Vein endothelial cell (primary cell): ENCODE data around the genes AMPH and INHBA.

DNA sequence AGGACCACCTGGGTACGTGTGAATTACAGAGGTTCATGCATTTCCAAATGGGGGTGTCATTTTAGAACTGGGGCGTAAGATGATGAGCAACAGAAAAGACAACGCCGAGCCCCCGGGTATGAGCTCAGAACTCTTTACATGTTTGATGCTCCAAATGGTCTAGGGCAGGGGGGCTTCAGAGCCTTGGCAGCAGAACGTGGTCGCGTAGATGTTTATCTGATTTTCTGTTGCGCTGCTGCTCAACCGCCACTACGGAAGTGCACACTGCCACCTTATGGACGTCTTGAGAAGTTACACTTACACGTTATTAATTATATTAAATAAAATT, 15.0 kb upstream of the NME8 start:
- CAGE, long polyA plus RNA, result no peak

DNA sequence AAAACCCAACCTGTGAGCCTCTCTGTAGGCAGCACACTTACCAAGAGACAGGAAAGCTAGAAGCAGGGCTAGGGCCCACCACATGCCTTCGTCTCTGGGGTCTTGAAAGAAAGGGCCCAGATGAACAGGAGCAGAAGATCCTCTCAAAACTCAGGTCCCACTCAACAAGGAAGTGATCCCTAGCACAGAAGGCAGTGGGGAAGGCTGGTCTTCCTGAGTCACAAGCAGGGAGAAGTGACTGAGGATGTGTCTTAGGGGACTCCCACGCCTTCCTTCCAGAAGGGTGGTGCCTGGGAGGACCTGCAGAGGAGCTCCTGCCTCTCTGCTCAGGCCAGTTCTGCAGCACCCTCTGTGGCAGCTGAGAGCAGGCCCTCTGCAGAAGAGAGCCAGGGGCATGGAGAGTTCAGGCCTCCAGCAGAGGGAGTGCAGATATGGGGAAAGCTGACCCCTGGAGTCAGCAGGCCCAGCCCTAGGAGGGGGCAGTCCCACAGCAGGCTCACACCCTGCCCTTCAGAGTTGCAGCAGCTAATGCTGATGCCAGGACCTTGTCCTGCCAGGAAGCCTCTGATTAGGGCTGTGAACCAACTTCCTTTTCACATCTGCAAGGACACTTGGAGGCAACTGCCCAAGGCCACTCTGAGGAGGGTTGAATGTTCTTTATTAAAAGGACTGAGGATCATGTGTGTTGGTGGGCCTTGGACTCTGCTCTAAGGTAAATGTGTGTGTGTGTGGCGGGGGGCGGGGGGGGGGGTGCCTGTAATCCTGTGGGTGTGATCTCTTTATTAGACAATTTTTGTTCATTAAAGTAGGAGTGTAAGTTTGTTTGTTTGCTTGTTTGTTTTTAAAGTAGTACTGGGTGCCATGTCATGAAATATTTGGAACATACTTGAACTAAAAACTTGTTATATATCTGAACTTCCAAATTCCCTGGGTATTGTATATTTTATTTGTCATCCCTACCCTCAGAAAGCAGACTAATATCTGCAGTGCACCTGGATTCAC, 163.3 kb downstream of the STARD3NL start:
- CAGE, long polyA plus RNA, result no peak

- CAGE, long polyA plus RNA, result no peak
Measured at GRCh38 chr7:38363186-38363855, 185.3 kb downstream of the STARD3NL start.

- CAGE, long polyA plus RNA, result no peak
Measured at GRCh38 chr7:38584417-38584956, 46.7 kb downstream of the AMPH start.

DNA sequence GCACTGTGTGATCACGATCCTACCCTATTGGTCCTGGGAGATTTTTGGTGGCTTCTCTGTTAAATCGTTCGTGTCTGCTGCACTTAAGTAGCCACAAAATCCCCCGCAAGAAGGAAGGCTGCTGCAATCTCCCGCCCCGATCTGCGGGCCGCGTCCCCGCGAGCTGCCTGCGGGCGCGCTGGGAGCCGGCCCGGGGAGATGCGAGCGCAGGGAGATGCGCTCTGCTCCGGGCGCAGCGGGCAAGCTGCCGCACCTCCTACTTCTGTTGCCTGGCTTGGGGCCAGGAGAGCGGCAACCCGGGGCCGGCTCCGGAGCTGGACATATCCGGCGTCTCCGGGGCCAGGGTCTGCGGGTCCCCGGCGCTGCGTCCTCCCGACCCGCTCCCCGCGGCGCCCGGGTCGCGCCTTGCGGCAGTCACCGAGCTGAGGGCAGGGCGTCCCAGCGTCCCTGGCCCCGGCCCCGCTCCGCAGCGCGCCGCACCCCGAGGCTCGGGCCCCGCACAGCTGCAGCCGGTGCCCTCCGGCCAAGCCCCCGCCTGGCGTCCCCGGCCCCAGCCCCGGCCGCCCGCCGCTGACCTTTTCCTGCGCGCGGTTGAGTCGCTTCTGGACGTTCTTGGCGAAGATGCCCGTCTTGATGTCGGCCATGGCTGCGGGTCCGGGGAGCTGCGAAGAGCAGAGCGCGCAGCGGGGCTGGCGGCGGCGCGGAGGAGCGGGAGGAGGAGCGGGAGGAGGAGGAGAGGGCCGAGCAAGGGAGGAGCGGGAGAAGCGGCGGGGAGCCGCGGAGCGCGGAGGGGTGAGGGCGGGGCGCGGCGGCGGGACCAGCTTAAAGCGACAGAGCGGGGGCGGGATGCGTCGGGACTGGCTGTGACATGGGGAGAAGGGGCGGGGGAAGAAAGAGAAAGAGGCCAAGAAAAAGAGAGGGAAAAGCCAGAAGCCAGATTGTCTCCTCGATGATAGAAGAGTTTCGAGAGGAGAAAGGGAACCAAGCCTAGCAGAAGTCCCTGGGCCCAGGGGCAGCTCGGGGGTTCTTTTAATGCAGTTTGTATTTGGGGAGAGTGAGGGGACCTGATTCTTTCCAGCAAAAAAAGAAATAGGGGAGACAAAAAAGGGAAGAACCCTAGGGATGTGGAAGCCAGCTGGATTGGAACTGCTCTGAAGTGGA, at the start of gene AMPH:
AMPH (minus strand) TSS at position 666 of the 1,161 bp plus-strand sequence.
- CAGE, long polyA plus RNA, result no peak

GRCh38 chr7:38672643-38673038, 41.5 kb upstream of the AMPH start:
- CAGE, long polyA plus RNA, result no peak

DNA sequence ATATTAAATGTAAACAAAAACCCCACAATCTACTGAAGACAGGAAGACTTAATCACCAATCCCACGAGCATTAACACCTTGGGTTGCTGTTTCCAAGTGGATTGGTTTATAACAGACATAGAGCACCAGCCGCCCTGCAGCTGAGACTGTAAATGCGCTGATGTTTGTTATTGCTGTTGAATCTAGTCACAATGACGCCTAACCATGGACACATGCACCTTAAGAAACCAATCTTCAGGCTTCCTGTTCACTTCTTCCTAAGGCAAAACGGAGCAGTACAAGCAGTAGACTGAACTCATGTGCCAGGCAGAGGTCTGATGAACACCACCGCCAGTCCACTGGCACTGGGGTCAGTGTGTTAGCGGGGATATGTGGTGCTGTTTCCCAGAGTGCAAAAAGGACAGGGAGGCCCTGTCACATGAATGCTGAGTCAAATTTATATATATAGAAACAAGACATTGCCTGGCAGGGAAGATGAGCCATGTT, 122.0 kb upstream of the AMPH start:
- CAGE, long polyA plus RNA, result no peak

DNA sequence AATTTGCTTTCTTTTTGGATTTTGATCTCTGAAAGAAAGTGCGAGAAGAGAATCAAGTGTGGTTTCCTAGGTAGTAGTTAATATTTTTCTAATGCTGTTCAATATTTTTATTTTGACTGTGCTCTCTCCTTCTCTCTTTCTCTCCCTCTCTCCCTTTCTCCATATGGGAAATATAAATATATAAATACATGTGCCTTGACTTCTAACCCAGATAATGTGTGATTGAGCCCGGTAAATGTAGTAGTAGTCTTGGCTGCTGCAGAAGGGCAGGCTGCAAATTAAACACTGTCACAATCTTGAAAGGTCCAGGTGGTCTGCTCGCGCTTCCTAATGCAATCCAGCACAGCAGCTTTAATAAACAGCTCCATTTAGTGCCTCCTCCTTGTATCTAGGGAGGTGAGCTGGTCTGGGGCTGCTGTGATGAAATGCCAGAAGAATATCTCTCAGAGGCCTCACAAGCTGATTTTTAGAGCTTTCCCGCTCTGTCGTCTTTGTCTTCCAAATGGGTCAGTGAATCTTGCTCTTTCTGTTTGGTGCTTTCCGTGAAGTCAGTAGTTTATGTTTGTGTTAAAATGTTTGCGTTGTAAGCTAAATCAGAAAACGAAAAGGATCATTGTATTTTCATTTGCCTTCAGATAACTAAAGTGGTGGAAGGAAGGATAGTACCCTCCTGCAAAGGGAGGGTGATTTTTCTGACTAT, 790 bp downstream of the POU6F2 start:
- CAGE, long polyA plus RNA, result no peak

DNA sequence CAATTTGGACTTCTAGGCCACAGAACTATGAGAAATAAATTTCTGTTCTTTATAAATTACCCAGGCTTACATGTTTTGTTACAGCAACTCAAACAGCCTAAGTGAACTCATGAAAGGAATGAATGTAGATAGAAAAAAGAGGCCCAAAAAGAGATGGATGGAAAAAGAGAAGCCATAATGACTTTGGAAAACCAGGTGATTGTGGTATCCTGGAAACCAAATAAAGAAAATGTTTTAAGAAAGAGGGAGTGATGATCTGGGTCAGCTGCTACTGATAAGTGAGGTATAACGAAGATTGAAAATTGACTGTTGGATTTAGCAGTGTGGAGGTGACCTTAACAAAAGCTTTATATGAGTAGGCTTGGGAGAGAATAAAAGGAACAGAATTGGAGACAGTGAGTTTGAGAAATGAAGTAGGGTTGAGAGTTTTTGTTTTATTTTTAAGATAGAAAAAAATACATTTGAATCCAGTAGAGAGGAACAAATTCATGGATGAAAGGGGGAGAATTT, 26.3 kb downstream of the RALA start:
- CAGE, long polyA plus RNA, result no peak

DNA sequence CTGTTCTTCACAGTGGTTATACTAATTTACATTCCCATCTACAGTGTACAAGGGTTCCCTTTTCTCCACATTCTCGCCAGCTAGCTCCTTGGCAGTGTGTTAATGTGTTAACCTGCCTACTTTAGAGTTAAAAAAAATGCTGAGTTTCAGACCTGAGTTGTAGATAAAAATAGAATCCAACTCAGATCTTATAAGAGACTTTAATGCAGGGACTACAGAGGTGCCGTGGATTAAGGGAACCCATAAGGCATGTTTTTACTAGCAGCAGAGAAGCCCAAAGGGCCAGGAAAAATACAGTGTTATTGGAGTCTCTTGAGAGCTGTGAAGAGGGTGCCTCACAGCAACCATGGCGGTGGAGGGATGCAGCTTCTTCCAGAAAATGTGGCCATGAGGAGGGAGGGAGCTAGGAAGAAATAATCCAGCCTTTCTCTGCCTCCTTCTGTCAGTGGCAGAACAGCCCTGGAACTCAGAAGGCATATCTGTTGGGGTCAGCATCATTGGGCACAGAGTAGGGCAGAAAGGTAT, 35.6 kb downstream of the CDK13 start:
- CAGE, long polyA plus RNA, result no peak

GRCh38 chr7:40135141-40135485, 308 bp downstream of the SUGCT start:
- CAGE, long polyA plus RNA, result no peak

DNA sequence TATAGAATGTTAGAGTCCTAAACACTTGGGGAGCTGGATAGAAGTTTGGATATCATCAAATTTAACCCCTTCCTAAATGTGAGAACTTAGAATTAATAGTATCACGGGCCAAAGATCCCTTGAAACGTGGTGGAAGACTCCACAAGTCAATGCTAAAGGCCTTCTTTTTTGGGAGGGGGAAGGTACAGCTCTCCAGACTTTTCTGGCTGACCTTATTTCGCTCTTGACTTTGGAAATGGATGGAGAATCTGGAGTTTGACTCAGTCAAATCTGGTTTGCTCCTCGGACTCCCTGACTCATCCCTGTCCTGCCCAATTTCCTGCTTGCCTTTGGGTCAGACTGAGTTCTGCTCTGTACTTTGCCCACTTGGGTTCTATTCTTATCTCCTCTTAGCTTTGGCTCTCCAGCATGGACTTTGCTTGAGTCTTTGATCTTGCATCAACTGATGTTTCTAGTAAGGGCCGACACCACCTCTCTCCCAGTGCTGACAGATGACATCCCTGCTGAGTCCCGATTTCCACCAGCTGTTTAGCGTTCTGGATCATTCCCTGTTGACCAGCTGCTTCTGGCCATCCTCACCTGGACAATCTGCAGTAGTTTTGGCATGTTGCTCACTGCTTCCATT, 335.2 kb downstream of the SUGCT start:
- CAGE, long polyA plus RNA, result no peak

- CAGE, long polyA plus RNA, result no peak
Measured at GRCh38 chr7:40897781-40898235, 763.0 kb downstream of the SUGCT start.

DNA sequence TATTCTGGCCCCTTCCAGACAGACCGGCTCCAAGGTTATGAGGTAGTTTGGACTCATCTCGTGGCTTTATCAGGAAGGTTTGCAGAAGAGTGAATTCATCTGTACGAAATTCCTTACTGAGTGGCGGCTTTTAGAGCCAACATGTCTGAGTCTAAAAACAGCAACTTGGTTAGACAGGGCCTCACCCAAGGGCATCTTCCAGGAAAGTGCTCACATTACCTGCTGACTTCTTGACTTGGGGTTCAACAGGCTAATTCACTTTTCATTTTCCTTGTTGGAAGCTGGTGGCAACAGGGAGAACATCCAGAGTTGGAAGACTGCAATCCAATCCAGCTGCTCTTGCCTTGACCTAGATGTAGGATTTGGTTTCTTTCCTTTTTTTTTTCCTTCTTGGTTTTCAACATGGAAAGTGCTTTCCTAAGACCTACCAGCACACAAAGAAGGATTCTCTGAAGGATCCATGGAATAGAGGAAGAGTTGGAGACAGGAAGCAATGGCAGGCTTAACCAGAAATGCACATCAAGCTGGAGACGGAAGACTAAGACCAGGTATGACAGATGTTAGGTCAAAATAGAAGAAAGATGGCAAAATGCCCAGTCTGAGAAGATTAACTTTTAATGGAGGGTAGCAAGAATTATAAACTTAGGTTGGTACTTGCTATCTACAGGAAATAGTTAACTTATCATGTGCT, 775.1 kb downstream of the SUGCT start:
- CAGE, long polyA plus RNA, result no peak

- CAGE, long polyA plus RNA, result no peak
Measured at GRCh38 chr7:41418415-41418773, 284.5 kb downstream of the INHBA start.

DNA sequence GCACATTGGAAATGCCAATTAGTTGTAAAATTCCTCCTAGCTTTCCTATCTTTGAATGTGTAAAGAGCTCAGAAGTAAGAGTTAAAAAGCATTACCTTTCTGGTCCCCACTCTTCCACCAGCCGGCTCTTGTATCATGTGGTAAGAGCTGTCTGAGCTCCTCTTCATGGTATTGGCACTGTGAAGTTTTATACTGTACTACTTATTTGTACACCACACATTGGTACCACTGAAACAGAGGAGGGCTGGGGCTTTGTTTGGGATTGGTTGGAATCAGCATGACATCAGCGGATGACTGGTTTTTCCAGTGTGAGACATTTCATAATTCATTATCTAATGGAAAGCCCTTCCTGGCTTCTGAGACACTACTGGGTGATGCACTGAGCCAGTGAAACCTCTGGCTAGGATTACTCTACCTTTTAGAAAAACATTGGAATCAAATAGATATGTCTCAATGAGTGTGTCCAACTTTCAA, at the start of gene INHBA:
INHBA (minus strand) TSS at position 181 of the 474 bp plus-strand sequence.
- CAGE, long polyA plus RNA, result no peak

DNA sequence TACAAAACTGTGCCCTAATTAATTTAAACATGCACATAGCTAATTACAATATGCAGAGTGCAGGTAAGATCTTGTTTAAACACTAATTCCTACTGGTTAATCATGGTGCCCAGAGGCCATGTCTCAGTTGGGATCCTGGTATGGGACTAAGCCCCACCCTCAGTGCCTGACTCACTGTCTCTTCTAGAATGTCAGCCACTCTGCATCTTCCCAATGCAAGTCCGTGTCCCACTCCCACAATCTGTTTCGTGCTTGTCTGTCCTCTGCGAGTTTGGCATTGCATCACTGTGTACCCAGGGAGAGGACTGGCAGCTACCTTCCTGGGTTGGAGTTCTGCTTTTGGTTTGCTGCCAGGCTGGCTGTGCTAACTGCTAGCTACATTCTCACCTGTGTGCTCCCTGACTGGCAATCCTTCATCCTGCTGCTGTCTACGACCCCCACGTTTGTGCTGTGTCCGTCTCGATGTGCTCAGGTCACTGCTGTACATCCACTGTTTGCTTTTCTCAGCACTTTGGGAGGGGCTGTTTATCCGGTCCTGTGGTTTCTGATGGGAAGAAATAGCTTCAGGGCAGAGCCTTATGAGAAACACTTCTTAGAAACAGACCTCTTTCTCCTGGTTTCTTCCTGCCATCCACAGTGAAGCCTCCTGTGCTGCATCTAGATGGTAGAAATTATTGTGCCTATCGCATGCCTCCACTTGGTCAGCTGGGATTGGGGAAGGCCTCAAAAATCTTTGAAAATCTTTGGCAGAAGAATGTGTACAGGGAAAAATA, 56.1 kb upstream of the GLI3 start:
- CAGE, long polyA plus RNA, result no peak

DNA sequence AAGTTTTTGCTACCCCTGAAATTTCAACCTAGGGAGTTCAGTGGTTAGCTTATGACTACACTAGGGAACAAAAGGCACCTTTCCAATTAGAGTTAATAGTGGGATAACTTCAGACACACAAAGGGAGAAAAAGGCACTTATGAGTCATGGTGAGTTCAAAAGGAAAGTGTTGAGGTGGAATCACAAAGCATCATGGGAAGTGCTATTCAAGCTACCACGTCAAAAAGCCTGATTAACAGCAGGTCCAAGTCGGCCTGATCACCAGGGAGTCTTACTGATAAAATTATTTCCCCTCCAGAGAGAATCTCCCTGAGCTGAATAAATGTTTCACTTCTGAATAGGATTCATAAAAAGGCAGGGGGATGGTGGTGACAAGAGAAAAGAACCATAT, 165.6 kb downstream of the C7orf25 start:
- CAGE, long polyA plus RNA, result no peak

- CAGE, long polyA plus RNA, result no peak
Measured at GRCh38 chr7:42930740-42931418, 1.1 kb downstream of the PSMA2 start.

GRCh38 chr7:43702246-43703025, 26.9 kb downstream of the COA1 start:
- CAGE, long polyA plus RNA, result no peak